Endometrial microvascular endothelial cells (primary cell): ENCODE data around the genes YIF1B and PSMD8.

- RAMPAGE, long total RNA = no peak
Observed at GRCh38 chr19:38265132-38265420, 703 bp downstream of the SPINT2 start.

DNA sequence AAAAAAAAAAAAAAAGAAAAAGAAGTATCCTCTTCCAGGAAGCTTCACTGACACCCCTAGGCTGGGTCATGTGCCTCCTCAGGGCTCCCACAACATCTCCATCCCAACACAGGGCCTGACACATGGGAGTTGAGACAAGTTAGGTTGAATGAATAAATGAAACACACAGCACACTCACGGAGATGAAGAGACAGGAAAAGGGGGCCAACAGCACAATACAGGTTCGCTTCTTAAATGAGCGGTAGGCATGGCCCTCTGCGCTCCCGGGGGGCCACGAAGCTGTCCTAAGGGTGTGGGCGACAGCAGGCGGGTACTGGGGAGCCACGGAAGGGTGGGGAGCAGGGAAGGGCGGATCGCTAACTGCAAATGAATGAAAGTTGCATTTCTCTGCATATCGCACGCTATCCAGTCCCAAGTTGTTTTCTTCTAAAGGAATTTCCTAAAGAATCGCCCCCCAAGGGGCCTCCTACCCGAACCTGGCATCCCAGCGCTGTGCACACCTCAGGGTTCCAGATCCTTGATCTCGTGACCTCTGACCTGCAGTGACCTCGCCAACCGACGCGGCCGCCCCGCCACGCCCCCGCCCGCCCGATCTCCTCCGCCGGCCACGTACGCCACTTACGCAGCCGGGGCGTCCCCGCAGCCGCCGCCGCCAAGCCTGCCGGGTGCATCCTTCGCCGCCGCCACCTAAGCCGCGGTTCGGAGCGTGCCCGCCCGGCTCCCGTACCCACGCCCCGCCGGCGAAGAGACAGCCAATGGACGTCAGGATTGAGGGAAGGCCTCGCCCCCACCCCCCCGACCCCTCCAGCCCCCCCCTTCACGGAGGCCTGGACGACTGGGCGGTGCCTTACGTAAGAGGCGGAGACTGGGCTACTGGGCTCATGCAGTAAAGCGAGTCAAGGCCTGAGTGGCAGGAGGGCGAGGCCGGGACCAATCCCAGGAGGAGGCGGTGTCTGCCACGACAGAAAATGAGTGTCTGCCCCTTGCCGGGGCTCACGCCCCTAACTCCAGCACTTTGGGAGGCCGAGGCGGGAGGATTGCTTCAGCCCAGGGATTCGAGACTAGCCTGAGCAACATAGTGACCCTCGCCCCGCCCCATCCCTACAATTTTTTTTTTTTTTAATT lies at the start of gene YIF1B:
YIF1B (minus strand) TSS at position 701 of the 1,125 bp plus-strand sequence.
- RAMPAGE, long total RNA = start-site peak on the minus strand centred at position 524 of the sequence, 42 bp wide, 24 and 33 reads in 2 replicates; start-site peak on the minus strand centred at position 685 of the sequence, 24 bp wide, 44 and 104 reads in 2 replicates

GRCh38 chr19:38316372-38316747 lies 613 bp upstream of the YIF1B start:
- RAMPAGE, long total RNA = no peak

- RAMPAGE, long total RNA = start-site peak on the plus strand at chr19:38374763-38374793, 1,021 and 1,048 reads in 2 replicates
Observed at GRCh38 chr19:38374540-38375652, at the start of gene PSMD8. Gene PSMD8, plus strand, starts transcription at chr19:38374571.

DNA sequence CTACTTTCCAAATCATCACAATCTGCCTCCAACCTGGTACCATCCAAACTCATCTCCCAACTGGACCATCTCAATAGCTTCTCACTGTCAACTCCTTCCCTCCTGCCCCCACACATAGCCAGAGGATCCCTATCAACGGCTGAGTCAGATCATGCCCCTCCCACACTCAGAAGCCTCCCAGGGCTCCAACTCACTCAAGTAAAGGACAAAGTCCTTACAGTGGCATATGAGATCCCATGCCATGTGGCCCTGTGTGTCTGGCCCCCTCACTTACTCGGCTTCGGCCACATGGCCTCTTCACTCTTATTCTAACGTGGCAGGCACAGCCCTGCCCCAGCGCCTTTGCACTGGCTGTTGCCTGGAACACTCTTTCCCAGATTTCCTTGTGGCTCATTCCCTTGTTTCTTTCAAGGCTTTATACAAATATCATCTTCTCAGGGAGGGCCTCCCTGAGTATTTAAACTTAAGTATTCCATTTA lies 4.3 kb downstream of the SPRED3 start:
- RAMPAGE, long total RNA = no peak

GRCh38 chr19:38400101-38400822 lies 2.6 kb upstream of the FAM98C start:
- RAMPAGE, long total RNA = no peak

GRCh38 chr19:38401059-38401591 lies 1.8 kb upstream of the FAM98C start:
- RAMPAGE, long total RNA = no peak

DNA sequence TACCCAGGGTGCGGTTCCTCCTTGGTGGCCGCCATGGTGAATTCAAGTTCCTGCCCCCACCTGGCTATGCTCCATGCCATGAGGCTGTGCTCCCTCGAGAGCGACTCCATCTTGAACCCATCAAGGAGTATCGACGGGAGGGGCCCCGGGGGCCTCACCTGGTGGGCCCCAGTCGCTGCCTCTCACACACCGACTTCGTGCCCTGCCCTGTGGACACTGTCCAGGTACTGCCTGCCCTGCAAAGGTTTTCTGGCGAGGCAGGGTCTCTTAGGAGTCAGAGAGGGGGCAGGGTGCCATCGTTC lies 26.8 kb downstream of the RYR1 start:
- RAMPAGE, long total RNA = no peak

GRCh38 chr19:38674721-38675454 lies 27.4 kb downstream of the ACTN4 start:
- RAMPAGE, long total RNA = no peak

GRCh38 chr19:38684092-38684859 lies 36.8 kb downstream of the ACTN4 start:
- RAMPAGE, long total RNA = no peak

GRCh38 chr19:38685713-38686612 lies 38.5 kb downstream of the ACTN4 start:
- RAMPAGE, long total RNA = no peak

DNA sequence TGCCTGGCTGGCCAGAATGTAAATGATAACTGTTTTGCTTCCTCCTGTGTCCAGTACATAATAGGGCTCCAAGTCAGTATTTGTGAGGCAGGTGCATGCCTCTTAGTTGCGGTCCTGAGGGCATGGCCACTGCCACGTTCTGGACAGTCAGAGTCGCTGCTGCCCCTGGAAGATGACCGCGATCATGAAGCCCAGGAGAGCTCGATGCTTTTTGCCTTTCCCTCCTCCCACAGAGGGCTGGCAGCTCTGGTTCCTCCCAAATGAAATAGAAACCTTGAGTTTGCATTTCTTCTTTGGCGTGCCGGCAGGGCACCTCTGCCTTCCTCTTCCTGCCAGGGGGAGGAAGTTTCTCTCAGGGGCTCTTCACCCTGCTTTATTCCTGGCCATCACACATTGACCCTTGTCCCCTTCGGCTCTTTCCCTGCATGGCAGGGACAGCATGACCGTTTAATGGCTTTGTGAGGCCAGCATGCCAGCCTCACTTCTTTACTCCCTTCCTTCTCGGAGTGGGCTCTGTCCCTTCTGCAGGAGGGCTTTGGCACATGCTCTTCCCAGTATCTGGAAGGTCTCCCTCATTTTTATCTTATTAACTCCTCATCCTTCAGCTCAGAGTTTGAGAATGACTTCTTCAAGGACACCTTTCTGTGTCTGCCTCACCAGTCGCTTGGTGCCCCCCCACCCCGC lies 47.9 kb downstream of the ACTN4 start:
- RAMPAGE, long total RNA = no peak

- RAMPAGE, long total RNA = no peak
Observed at GRCh38 chr19:38702880-38703146, 41.5 kb downstream of the CAPN12 start.

DNA sequence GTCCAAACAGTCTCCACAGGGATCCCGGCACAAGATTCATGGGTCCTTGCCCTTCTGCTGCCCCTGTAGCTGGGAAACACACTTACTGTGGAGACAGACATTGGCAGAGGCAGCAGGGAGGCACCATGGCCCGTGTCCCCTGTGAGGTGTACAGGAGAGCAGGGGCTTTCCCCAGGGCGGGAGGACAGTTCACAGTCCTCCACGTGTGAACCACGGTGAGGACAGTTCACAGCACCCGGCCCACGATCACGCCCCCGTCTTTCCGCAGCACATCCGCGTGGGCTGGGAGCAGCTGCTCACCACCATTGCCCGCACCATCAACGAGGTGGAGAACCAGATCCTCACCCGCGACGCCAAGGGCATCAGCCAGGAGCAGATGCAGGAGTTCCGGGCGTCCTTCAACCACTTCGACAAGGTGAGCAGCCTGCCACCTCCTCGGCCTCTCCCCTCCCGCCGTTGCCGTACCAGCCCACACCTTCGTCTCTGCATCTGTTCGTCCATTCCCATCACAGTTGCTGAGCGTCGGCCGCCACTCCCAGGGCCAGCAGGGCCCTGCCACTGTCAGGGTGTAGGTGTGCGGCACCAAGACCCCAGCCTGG lies 17.5 kb downstream of the CAPN12 start:
- RAMPAGE, long total RNA = no peak

DNA sequence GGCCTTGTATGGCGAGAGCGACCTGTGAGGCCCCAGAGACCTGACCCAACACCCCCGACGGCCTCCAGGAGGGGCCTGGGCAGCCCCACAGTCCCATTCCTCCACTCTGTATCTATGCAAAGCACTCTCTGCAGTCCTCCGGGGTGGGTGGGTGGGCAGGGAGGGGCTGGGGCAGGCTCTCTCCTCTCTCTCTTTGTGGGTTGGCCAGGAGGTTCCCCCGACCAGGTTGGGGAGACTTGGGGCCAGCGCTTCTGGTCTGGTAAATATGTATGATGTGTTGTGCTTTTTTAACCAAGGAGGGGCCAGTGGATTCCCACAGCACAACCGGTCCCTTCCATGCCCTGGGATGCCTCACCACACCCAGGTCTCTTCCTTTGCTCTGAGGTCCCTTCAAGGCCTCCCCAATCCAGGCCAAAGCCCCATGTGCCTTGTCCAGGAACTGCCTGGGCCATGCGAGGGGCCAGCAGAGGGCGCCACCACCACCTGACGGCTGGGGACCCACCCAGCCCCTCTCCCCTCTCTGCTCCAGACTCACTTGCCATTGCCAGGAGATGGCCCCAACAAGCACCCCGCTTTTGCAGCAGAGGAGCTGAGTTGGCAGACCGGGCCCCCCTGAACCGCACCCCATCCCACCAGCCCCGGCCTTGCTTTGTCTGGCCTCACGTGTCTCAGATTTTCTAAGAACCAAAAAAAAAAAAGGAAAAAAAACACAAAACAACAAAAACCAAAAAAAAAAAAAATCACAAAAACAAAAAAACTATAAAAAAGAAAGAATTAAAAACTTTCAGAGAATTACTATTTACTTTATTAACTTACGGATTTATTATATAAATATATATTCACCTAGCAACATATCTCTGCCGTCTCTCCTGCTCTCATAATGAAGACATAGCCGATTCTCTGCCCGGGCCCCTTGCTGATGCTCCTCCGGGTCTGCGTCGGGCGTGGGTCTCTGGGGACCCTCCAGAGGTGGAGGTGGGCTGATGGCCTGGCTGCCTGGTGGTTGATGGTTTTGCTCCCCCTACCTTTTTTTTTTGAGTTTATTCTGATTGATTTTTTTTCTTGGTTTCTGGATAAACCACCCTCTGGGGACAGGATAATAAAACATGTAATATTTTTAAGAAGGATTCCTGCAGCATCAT lies 14.5 kb downstream of the CAPN12 start:
- RAMPAGE, long total RNA = no peak

- RAMPAGE, long total RNA = no peak
Observed at GRCh38 chr19:38769383-38770520, 3.6 kb downstream of the LGALS7 start.

DNA sequence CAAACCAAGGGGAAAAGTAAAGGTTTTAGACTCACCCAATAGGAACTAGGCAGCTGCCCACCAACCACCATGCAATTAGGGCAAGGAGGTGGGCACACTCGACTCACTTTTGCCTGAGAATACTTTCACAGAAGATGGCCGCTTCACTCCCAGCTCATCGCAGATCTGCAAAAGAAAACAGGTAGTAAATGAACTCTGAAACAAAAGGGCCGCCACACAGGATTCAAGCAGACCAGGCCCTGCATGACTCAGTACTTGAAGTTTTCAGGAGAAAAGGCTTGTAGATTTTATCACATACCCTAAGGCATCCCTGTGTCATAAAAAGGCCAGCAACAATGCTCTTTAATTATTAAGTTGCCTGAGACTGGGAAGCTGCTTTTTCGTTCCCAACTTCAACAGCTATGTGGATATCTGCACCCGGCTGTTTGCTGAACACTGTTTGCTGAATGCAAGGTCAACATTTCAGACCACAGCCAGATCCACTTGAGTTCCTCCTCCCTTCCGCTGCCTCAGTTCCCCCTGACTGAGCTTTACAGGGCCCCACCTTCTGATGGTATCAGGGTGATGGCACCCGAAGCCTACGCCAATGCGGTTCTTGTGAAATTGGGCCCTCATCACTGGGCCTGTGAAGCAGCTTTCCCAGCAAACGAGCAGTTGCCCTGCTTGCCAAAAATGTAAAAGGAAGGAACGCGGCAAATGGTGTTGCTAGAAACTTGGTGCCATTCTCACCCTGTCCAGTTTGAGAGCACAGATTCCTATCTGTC lies 6.1 kb upstream of the ECH1 start:
- RAMPAGE, long total RNA = no peak

DNA sequence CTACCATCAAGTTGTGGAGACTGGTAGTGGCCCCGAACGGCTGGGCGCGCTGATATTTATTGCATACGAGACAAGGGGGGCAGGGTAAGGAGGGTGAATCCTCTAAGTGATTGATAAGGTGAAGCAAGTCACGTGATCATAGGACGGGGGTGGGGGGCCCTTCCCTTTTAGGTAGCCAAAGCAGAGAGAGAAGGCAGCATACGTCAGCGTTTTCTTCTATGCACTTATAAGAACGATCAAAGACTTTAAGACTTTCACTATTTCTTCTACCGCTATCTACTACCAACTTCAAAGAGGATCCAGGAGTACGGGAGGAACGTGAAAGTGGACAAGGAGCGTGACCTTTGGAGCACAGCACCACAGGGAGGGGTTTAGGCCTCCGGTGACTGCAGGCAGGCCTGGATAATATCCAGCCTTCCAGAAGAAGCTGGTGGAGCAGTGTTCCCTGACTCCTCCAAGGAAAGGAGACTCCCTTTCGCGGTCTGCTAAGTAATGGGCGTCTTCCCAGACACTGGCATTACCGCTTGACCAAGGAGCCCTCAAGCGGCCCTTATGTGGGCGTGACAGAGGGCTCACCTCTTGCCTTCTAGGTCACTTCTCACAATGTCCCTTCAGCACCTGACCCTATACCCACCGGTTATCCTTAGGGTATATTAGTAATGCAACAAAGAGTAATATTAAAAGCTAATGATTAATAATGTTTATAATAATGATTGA lies 10.0 kb upstream of the HNRNPL start:
- RAMPAGE, long total RNA = no peak

DNA sequence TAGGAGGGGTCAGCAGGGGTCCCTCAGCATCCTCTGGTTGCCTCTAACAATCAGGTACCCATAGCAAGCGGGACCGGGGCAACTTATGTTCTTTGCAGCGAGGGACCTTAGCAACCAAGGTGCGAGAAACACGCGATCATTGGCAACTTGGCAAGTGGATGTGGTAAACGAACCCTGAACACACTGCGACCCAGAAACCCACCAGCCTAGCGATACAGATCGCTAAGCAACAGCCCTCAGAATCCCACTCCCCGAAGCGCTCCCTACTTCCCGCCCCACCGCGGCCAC lies 332 bp downstream of the SIRT2 start:
- RAMPAGE, long total RNA = no peak

- RAMPAGE, long total RNA = no peak
Observed at GRCh38 chr19:38900114-38900821, 499 bp downstream of the NFKBIB start.